ENCODE measurements around a stretch of chr12.

DNA sequence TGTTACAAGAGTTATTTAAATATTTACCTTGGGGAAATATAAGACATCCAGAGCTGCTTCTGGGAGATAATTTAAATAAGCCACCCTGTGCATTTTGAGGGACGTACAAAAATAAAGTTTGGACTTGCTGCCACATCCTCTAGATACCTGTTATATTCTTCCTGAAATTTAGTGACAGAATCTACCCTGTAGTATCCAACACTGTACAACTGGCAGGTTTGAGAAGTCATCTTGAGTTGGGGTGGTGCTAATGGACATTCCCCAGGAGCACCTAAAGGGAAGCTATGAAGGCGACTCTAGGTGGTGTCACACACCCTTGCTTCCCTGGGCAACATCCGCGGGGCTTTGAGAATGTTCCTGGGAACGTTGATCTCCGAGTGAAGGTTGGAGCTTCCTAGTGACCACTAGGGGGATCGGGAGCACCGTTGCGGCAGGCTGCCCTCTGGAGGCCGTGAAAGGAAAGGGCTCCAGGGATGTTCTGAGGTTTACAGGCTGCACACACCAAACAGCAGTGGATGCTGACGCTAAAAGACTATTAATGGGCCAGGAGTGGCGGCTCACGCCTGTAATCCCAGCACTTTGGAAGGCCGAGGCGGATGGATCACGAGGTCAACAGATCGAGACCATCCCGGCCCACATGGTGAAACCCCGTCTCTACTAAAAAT, 72.5 kb upstream of the NELL2 start:
- PRO-cap, result no peak

DNA sequence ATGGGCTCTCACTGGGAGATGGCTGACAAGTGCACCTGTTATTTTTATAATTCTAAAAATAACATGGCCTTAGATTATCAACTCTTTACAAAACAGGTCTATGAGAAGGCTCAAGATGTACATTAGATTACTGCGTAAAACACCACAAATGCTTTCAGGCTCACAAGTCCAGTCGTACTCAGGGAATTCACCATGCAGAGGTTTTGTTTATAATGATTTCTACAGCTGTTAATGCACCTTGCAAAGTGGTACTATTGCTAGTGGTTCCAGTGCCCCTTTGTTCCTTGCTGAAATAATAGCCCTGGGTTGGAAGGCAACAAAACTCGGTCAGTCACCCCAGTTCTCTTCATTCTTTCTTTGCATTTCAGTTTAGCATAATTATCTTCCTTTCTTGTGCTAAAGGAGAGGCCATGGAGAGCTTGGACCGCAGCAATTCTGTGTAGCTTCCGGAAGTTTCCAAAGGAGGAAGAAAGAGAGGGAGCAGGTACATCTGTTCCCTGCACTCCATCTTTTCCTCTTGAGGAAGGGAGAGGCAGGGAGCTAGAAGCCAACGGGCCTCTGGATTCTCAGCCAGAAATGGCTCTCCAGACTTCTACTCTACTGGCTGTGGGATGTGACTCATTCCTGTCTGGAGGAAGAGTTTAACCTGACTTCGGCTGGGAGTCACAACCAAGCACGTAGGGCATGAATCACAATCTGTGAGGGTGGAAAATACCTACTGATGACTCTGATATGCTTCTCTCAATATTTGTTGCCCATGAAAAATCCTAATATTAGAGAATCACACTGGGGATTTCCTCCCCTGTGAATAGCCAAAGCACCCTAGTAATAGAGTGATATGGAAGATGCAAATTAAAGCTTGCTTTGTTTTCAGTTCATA, 16.8 kb downstream of the ANO6 start:
- PRO-cap, result no peak

- PRO-cap, result no peak
Observed at GRCh38 chr12:45250550-45251146, 34.8 kb downstream of the ANO6 start.

DNA sequence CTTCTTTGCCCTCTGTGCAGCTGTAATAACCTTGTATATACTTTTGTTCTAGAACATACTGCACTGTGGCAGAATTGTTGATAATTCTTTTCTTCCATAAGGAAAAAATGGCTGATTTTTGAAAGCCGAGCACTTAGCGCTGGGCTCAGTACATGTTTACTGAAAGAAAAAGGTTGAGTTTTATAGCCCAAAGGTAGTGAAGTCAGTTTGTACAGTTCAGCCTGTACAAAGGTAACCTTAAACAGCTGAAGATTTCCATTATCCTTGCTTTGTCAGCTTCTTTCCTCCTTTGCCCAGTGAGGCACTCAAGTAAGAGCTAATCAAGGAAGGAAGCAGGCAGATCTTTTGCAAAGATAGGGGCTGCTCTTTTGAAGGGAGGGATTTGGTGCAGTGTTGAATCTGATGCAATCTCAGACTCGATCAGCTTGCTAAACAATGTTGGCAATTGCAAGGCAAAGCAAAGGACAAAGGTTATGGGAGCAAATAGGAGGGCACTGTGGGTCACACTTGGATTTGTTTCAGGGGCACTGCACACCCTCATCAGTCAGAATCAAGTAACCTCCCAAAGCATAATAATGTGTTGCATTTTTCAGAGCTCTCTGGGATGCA, 44.2 kb downstream of the ANO6 start:
- PRO-cap, result no peak

DNA sequence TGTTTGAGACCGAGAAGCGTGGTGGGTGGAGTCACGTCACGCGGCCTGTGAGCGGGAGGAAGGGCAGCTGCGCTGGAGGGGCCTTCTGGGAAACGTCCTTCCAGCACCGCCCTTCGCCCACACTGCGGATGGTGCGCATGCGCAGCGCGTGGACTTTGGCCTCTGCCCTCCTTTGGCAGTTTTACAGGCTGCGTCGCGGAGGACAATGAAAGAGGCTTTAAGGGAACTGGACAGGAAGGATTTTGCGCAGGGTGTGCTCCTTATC, 334 bp upstream of the SCAF11 start:
- PRO-cap, result bidirectional peak, plus-strand start at position 175 of the sequence, minus-strand start outside the sequence

DNA sequence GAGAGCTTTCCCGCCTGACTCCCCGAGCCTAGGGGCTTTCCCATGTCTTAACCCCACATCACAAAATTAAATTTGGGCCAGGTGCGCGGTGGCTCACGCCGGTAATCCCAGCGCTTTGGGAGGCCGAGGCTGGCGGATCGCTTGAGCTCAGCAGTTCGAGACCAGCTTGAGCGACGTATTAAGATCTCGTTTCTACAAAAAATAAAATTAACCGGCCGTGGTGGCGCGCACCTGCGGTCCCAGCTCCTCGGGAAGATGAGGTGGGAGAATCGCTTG, 770 bp upstream of the SCAF11 start:
- PRO-cap, result no peak

GRCh38 chr12:46218434-46218729, 50.5 kb downstream of the SLC38A1 start:
- PRO-cap, result no peak

DNA sequence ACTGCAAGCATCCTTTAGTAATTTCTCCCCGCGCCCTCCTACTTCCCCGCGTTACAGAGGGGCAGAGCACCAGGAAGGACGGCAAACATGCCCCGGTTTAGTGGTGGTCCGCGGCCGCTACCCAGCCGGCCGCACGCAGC, 1.1 kb downstream of the SLC38A1 start:
- PRO-cap, result bidirectional peak, plus-strand start at position 100 of the sequence, minus-strand start outside the sequence

- PRO-cap, result no peak
Observed at GRCh38 chr12:46268145-46268573, 684 bp downstream of the SLC38A1 start.

DNA sequence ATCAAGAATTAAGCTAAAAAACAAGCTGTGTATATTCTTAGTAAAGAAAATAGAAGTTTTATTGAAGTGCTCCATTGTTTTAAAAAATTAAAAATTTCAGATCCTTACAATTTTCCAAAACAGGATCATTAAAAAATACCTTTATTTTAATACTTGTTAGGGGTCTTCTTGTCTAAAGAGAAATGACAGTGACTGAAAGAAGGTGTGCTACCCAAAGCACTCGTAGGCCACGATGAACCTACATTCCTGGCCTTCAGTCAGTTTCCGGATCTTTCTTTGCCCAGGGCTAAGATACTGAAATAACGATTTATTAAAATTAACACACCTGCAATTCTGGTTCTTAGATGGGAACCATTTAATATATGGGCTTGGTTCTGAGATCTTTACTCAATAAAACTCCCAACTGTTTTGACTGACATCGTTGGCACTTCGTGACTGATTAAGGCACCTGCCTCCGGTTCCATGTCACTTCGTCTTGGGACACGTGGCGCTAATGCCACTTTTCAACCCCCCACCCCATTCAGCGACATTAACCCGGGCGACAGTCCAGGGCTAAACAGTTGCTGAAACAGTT, 9.6 kb upstream of the SLC38A2 start:
- PRO-cap, result no peak

DNA sequence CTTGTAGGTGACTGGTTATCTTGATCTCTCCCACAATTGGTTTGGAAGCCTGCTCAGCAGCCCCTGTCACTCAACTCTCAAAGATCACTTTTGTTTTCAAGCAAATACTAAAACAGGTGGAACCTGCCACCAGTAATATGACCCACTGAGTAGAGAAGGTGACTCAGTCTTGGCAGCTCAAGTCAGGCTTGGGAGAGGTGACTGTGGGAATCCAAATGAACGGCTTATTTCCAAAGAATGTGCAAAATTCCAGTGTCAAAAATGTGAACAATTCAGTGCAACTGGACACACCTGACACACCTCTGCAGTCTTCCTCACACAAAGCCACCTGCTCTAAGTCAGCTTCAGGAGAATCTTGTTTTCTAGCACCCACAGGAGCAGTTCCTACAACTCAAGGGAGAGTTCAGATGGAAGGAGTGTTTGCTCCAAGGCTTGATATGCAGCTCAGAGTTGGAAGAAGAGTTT, 83.3 kb upstream of the SLC38A2 start:
- PRO-cap, result no peak

GRCh38 chr12:46459872-46460613, 87.5 kb upstream of the SLC38A2 start:
- PRO-cap, result no peak

DNA sequence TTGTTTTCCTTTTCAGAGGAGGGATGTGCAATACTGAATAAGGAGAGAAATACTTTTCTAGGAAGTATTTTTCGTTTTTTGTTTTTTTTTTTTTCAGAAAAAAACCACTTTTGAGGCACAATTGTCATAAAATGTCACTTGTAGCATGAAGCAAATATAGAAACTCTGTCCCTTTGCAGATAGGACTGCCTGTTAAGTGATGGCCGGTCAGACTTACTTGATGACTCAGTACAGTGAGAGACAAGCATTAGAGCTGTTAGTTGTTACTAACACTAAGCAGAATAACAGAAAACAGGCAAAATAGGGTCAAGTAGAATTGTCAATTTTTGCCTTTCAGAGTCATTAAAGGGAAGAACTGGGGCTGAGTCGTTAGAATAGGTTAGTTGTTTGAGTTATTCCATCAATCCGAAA, 168.0 kb downstream of the SLC38A4 start:
- PRO-cap, result no peak

DNA sequence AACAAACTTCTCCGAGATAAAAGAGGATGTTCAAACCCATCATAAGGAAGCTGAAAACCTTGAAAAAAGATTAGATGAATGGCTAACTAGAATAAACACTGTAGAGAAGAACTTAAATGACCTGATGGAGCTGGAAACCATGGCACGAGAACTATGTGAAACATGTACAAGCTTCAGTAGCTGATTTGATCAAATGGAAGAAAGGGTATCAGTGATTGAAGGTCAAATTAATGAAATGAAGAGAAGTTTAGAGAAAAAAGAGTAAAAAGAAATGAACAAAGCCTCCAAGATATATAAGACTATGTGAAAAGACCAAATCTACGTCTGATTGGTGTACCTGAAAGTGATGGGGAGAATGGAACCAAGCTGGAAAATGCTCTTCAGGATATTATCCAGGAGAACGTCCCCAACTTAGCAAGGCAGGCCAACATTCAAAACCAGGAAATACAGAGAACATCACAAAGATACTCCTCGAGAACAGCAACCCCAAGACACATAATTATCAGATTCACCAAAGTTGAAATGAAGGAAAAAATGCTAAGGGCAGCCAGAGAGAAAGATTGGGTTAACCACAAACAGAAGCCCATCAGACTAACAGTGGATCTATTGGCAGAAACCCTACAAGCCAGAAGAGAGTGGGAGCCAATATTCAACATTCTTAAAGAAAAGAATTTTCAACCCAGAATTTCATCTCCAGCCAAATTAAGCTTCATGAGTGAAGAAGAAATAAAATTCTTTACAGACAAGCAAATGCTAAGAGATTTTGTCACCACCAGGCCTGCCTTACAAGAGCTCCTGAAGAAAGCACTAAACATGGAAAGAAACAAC, 87.4 kb downstream of the SLC38A4 start:
- PRO-cap, result no peak

- PRO-cap, result no peak
Observed at GRCh38 chr12:46801263-46801831, 24.4 kb downstream of the SLC38A4 start.

- PRO-cap, result no peak
Observed at GRCh38 chr12:46808215-46808777, 17.5 kb downstream of the SLC38A4 start.

GRCh38 chr12:46808778-46809414, 16.9 kb downstream of the SLC38A4 start:
- PRO-cap, result no peak

DNA sequence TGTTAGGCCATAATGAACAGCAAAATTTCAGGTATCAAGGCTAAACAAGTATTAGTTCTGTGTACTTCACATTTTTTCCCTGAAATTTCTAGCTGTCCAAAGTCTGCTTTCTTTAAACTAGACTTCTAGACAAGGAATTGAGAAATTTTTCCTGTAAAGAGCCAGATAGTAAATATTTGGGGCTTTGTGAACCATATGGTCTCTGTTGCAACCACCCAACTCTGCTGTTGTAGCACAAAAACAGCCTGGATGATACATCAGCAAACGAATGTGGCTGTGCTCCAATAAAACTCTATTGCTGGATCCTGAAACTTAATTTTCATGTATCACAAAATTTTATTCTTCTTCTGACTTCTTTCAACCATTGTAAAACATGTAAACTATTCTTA, 95.9 kb upstream of the SLC38A4 start:
- PRO-cap, result no peak

DNA sequence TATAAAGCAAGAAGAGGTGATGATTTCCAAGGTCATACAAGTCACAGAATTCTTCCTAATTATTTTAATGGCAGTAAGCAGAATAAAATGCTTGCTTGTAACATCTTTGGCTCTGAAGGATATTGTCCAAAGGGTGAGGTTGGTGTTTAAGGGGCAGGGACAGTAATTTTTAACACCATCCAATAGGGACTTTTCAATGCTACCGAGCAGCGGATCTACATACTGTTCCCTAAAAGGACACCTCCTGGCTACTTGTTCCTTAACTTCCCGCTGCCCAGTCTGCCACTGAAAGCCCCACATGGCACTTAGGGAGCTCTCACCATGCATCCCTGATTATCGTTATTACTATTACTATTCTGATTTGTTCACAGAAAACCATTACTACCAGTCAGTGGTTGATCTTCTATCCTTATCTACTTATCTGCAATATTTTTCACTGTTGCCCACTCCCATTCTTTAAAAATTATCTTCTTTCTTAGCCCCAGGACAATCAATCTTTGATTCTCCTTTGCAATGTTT, 4.0 kb upstream of the PCED1B start:
- PRO-cap, result no peak

- PRO-cap, result no peak
Observed at GRCh38 chr12:47087688-47088926, 8.3 kb upstream of the AMIGO2 start.

Measured in LUHMES (cell line).